ENCODE measurements around the genes CXCL12, ALOX5 and ZFAND4.

GRCh38 chr10:43397110-43397652, 11.8 kb downstream of the HNRNPF start:
- PRO-cap, 2 experiments, result peak in 2 of 2 experiments; most common plus-strand start chr10:43397513 (in 2); most common minus-strand start chr10:43397197 (in 2)

GRCh38 chr10:43404646-43405051, 4.3 kb downstream of the HNRNPF start:
- PRO-cap, 2 experiments, result no peak in any of the 2 experiments

GRCh38 chr10:43689523-43689954, 40.9 kb upstream of the ZNF32 start:
- PRO-cap, 2 experiments, result no peak in any of the 2 experiments

- PRO-cap, 2 experiments, result no peak in any of the 2 experiments
Observed at GRCh38 chr10:43870708-43871497, 222.2 kb upstream of the ZNF32 start.

GRCh38 chr10:44008318-44008538, 359.5 kb upstream of the ZNF32 start:
- PRO-cap, 2 experiments, result no peak in any of the 2 experiments

GRCh38 chr10:44234172-44234371, 150.8 kb downstream of the CXCL12 start:
- PRO-cap, 2 experiments, result no peak in any of the 2 experiments

DNA sequence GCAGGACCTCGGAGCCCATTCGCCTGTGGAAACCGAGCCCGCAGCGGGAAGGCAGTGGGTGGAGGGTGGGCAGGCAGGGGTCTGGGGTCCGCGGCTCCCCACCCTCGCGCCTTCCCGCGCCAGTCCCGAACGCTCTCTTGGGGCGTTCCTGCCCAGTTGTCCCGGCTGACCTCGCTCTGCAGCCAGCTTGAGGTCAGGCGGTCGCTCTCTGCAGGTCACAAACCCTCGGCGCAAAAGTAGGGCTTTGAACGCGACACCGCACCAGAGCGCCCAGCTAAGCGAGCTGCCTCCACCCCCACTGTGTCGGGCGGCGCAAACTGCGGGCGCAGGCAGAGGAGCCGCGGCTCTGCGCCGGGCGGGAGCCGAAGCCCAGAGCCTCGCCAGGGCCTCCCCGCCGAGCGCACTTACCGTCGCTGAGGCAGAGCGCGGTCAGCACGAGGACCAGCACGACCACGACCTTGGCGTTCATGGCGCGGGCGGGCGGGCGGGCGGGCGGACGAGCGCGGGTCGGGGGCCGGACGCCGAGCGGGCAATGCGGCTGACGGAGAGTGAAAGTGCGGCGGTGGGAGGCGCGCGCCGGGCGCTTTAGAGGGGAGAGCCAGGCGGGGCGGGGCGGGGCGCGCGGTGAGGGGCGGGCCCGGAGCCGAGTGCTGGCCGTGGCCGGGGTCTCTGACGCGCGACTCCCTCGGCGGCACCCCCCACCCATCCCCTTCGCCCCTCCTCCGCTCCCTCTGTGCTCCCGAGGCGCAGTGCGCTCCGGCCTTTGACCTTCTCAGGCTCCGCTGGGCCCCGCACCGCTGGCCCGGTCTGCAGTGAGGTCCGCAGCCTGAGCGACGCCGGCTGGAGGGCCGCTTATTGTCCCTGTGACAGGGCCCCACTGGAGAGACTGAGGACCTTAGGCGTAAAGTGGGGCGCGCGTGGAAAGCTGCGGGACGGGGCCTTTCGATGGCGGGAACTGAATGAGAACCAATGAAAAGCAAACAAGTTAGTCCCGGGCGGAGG, at the start of gene CXCL12:
CXCL12 (minus strand) TSS at position 561 of the 1,002 bp plus-strand sequence.
- PRO-cap, 2 experiments, result no peak in any of the 2 experiments

GRCh38 chr10:44888830-44889289, 22.3 kb upstream of the TMEM72 start:
- PRO-cap, 2 experiments, result no peak in any of the 2 experiments

GRCh38 chr10:44940134-44940494, 19.5 kb upstream of the RASSF4 start:
- PRO-cap, 2 experiments, result peak in 1 of 2 experiments; most common plus-strand start chr10:44940232 (in 1)

GRCh38 chr10:44960321-44961427, 1.1 kb downstream of the RASSF4 start:
- PRO-cap, 2 experiments, result peak in 1 of 2 experiments; most common plus-strand start chr10:44960606 (in 1); most common minus-strand start chr10:44960556 (in 1)

GRCh38 chr10:44967506-44968095, 8.0 kb downstream of the RASSF4 start:
- PRO-cap, 2 experiments, result no peak in any of the 2 experiments

DNA sequence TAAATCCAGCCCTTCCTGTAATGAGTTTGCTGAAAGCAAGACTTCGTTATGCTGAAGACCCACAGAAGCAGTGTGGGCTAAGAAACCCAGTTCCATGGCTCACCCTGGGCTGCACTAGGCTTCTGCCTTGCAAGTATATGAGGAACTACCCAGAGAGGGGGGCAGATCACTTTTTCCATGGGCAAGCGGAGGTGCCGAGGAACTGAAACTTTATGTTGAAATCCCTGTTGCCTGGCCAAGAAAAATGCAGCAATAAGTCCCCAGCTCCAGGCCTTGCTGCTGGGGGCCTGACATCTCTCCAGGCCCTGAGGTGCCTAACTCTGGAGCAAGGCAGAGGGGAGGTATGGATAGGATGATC, 8.5 kb downstream of the RASSF4 start:
- PRO-cap, 2 experiments, result no peak in any of the 2 experiments

DNA sequence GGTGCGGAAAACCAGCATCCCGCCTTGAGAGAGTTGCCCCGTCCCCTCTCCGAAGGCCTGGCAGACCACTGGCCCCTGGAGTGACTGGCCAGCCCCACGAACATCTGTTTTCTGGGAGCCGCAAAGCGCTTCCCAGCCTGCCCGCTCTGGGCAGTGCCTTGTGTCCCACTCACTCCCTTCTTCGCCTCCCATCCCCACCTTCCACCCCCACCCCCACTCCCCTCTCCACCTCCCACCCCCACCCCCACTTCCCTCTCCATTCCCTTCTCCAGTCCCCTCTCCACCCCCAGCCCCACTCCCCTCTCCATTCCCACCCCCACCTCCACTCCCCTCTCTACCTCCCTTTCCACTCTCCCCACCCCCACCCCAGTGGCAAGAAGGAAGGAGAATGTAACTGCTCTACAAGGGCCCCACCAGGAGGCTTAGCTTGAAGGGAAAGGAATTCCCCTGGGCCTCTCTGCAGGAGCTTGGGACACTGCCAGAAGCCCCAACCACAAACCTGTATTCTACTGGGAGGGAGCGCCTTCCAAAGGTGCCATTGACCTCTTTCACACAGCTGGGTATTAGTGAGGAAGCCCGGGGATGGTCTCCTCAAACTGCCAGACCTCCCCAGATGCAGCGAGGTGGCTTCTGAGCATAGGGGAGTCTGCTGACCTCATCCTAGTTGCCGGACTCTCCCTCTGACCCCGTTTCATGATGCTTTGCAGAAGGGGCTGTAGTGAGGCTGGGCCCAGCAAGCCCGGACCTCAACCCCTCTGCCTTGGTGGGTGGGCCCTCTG, 3.2 kb downstream of the DEPP1 start:
- PRO-cap, 2 experiments, result peak in 2 of 2 experiments; most common plus-strand start position 99 of the sequence (in 1); most common minus-strand start position 688 of the sequence (in 1)

- PRO-cap, 2 experiments, result peak in 1 of 2 experiments; most common plus-strand start chr10:44981681 (in 1); most common minus-strand start chr10:44981617 (in 1)
Observed at GRCh38 chr10:44981219-44982041, 2.8 kb upstream of the DEPP1 start.

GRCh38 chr10:44984996-44985852, 6.6 kb upstream of the DEPP1 start:
- PRO-cap, 2 experiments, result no peak in any of the 2 experiments

DNA sequence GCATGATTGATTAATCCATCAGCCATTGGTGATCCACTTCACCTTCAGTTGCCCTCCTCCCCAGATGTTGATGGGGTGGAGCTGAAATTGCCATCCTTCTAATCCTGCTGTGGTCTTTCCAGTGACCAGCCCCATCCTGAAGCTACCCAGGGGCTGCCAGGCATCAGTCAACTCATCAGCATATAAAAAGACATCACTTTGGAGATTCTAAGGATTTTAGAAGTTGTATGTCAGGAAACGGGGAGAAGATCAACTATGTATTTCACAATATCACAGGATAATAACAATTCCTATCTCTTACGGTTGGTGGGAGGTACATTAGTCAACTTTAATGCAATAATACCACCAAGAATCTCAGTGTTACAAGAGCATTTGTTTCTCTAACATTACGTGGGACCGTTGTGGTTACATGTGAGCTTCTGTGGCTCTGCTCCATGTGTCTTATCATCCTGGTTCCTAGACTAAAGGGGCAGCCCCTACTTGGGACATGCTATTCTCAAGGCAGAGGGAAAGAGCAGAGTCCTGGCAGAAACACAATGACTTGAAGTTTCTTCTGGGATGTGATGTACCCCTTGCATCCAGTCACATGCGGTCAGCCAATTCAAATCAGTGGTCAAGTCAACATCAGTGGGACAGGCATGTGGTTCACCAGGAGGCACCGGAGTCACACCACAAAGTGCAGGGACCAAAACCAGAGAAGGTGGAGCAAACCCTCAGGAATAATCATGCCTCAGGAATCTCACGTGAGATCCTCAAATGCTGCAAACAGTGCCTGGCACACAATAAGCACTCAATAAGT, 2.6 kb upstream of the ZNF22 start:
- PRO-cap, 2 experiments, result no peak in any of the 2 experiments

- PRO-cap, 2 experiments, result peak in 2 of 2 experiments; most common plus-strand start chr10:45374191 (in 2); most common minus-strand start chr10:45374071 (in 1)
Observed at GRCh38 chr10:45373502-45374468, at the start of gene ALOX5. Gene ALOX5, plus strand, starts transcription at chr10:45374216.

DNA sequence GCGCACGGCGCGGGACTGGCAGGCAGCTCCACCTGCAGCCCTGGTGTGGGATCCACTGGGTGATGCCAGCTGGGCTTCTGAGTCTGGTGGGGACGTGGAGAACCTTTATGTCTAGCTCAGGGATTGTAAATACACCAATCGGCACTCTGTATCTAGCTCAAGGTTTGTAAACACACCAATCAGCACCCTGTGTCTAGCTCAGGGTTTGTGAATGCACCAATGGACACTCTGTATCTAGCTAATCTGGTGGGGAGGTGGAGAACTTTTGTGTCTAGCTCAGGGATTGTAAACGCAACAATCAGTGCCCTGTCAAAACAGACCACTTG, 65.9 kb upstream of the MARCHF8 start:
- PRO-cap, 2 experiments, result no peak in any of the 2 experiments

- PRO-cap, 2 experiments, result peak in 2 of 2 experiments; most common plus-strand start chr10:45672580 (in 2); most common minus-strand start chr10:45672750 (in 2)
Observed at GRCh38 chr10:45672040-45673066, at the start of gene ZFAND4. Gene ZFAND4, minus strand, starts transcription at chr10:45672772.

DNA sequence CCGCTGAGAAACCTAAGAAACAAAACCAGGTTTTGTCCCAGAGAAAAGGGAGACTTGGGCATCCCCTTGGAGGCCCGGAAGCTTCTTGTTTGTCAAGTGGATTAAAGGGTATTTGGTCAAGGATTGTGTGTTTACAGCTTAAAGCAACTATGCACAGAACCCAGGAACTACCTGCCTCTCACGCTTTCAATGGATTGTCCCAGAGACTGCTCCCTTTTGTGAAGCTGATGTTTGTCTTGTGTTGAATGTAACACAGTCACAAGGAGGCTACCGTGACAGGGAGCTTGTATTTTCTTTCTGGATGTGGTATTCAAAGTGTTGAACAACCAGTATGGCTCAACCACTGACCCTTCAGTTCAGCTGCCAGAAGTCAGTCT, 6.4 kb upstream of the MSMB start:
- PRO-cap, 2 experiments, result no peak in any of the 2 experiments

All from Metastatic Liver Carcinoma in the Adrenal Gland (tissue), 2 donors.